Measurements from ENCODE around the genes MGAT5 and R3HDM1.

GRCh38 chr2:131544919-131545368 lies 17.3 kb downstream of the CCDC74A start:
- RRBS: no CpG with 5 or more reads among the region's 12 CpGs

GRCh38 chr2:132037628-132038293 lies 124.0 kb downstream of the ANKRD30BL start:
- RRBS: no CpG with 5 or more reads among the region's 62 CpGs

DNA sequence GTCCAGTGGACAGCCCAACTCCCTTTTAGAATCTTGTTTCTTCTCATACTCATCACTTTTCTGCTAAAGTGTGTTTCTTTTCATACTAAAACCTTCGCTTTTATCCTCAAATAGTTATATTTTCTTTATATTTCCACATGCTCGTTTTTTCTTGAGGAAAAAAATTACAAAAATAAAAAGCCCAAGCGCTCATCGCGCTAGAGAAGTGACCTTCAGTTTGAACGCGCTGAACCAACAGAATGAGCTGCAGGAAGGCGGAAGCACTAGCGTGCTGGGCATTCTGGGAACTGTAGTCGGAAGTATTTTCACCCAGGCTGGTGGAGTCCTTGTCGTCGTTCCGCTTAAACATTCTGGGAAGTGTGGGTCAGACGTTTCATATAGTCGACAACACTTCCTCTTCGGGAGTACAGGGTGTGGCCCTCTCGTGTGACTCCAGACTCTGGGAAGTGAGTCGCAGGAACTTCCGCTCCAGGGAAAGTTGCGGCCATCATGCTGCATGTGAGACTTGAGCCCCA lies 84.3 kb upstream of the GPR39 start:
- RRBS: no CpG with 5 or more reads among the region's 20 CpGs

DNA sequence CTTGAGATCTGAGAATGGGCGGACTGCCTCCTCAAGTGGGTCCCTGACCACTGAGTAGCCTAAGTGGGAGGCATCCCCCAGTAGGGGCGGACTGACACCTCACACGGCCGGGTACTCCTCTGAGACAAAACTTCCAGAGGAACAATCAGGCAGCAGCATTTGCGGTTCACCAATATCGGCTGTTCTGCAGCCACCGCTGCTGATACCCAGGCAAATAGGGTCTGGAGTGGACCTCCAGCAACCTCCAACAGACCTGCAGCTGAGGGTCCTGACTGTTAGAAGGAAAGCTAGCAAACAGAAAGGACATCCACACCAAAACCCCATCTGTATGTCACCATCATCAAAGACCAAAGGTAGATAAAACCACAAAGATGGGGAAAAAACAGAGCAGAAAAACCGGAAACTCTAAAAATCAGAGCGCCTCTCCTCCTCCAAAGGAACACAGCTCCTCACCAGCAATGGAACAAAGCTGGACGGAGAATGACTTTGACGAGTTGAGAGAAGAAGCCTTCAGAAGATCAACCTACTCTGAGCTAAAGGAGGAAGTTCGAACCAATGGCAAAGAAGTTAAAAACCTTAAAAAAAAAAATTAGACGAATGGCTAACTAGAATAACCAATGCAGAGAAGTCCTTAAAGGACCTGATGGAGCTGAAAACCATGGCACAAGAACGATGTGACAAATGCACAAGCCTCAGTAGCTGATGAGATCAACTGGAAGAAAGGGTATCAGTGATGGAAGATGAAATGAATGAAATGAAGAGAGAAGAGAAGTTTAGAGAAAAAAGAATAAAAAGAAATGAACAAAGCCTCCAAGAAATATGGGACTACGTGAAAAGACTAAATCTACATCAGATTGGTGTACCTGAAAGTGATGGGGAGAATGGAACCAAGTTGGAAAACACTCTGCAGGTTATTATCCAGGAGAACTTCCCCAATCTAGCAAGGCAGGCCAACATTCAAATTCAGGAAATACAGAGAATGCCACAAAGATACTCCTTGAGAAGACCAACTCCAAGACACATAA lies 113.2 kb downstream of the GPR39 start:
- RRBS: no CpG with 5 or more reads among the region's 15 CpGs

DNA sequence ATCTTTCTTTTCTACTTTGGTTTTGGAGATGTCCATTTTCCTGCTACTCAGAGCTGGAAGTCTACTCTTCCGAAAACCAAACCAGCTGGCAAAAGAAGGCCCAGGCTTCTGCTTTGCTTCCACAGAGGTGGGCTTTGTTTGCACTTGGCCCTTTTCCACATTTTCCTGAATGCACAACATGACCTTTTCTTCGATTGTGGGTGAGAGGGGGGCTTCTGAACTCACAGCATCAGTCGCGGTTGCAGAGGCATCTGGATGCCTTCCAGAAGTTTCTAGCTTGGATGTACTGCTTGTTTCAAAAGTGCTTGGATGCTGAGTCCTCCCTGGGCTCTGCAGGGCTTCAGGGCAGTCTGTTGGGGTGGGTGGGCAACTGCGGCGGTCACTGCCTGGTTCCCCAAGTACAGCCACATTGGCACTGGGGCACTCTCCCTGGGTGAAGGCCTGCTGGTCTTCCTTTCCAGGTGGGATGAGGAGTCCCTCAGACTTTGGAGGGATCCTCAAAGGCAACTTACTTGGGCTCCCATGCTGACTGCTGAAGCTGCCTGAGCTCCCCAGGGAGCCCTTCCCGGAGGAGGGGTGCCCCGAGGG lies 112.3 kb upstream of the LYPD1 start:
- RRBS: 12% methylated on average over 2 of the region's 8 CpGs

GRCh38 chr2:133361707-133362327 lies 206.4 kb downstream of the NCKAP5 start:
- RRBS: no CpG with 5 or more reads among the region's 4 CpGs

DNA sequence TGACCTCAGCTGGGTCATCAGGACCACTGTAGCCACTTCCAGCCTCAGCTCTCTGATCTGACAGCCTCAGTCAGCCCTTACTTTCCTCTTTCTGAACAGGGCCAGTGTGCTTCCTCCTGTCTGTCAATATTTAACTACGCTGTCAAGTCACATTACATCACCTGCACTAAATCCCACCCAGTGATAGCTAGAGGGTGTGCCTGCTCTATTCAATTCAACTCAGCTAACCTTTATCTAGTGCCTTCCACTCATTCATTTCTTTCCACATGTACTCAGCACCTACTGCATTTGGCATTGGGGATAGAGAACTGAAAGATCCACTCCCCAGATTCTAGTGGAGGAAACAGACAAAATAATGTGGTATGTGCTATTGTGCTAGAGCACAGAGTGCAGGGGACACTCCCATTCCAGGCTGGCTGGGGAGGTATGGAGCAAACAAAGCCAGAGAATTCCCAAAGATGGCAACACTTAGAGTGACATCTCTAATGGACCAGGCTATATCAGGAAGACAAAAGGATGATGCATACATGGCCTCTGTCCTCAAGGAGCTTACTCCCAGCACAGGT lies 146.5 kb downstream of the NCKAP5 start:
- RRBS: no CpG with 5 or more reads among the region's 1 CpG

- RRBS: no CpG with 5 or more reads among the region's 2 CpGs
Measured at GRCh38 chr2:133641311-133642101, 73.2 kb upstream of the NCKAP5 start.

DNA sequence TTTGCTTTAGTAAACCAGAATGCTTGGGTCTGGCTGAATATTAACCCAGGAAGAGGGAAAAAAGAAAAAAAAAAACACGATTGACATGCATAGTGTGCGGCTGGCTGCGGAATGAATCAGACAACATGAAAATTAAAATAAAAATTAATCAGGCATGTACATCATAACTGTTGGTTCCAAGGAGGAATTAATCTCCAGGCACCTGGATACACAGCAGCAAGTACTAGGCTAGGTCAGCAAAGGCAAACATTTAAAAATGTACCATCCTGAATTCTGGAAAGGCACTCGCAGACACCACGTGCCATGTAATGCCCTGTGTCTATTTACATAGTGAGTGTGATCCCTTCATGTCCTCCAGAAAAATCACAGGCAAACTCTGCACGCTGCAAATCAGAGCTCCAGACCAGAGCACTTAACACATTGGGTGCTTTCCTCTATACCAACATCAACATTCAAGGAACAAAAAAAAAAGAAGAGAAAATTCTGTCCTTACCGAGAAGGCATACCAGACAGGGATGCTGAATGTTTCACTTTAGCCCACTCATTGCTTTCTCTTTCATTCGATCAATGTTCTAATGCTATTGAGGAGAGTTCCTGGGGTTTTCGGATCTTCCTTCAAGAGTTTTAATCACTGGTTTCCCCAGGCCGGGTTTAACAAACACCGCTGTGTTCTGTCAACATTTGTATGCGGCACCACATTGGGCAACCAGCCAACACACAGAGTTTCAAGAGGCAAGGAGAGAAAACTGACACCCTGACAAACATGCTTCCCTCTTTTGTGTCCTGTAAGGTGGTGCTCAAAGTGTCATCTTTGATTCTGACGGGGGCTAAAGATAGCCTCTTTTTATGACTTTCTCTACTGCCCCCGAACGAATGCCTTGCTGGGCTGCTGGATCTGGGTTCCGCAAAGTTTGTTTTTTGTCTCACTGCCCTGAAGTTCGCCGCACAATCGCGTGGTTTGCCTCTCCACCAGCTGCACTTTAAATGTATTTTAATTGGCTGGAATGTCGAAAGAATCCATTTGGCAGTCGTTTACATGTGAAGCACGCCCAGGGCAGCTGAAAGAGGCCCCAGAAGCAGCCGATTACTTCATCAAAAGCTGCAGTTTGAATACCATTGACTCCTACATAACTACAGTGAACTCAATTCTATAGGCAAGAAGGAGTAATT lies 106.3 kb upstream of the NCKAP5 start:
- RRBS: no CpG with 5 or more reads among the region's 24 CpGs

- RRBS: no CpG with 5 or more reads among the region's 5 CpGs
Measured at GRCh38 chr2:133780237-133780479, 211.9 kb upstream of the NCKAP5 start.

- RRBS: no CpG with 5 or more reads among the region's 13 CpGs
Measured at GRCh38 chr2:134186393-134187433, 67.2 kb upstream of the MGAT5 start.

GRCh38 chr2:134253205-134254544 lies at the start of gene MGAT5:
MGAT5 (plus strand) TSS chr2:134254072.
- RRBS: no CpG with 5 or more reads among the region's 12 CpGs

GRCh38 chr2:134870215-134870805 lies 31.9 kb downstream of the ACMSD start:
- RRBS: no CpG with 5 or more reads among the region's 5 CpGs

- RRBS: no CpG with 5 or more reads among the region's 6 CpGs
Measured at GRCh38 chr2:134961120-134961976, 42.7 kb downstream of the CCNT2 start.

GRCh38 chr2:135052857-135053609 lies 941 bp downstream of the RAB3GAP1 start:
- RRBS: no CpG with 5 or more reads among the region's 20 CpGs

DNA sequence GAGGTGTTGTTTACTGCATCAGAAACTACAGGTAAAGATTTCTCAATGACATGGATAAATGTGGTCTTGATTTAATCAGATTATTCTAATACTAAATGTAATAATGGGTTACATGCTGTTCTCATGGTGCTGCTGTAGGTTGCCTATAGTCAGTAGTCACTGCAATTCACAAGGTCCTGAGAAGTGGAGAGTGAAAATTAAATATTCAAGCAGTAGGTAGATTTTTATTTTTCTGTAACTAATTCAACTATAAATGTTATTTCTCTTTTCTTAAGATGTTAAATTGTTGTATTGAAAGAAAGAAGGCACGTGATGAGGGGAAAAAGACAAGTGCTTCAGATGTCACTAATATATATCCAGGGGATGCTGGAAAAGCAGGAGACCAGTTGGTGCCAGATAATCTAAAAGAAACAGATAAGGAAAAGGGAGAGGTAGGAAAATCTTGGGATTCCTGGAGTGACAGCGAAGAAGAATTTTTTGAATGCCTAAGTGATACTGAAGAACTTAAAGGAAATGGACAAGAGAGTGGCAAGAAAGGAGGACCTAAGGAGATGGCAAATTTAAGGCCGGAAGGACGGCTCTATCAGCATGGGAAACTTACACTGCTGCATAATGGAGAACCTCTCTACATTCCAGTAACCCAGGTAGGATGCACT lies 83.3 kb downstream of the RAB3GAP1 start:
- RRBS: no CpG with 5 or more reads among the region's 4 CpGs

- RRBS: 1% methylated on average over 31 of the region's 69 CpGs
Measured at GRCh38 chr2:135531344-135532207, at the start of gene R3HDM1. R3HDM1 (plus strand) TSS chr2:135531484.

DNA sequence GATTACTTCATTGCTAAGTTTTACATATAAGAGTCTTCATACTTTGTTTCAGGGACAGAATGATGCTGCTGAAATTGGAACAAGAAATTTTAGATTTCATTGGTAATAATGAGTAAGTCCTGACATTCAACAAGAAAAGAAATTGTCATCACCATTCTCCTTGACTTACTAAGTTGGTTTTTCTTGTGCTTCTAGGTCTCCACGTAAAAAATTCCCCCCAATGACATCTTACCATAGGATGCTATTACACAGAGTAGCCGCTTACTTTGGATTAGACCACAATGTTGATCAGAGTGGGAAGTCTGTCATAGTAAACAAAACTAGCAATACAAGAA lies 100.3 kb downstream of the R3HDM1 start:
- RRBS: no CpG with 5 or more reads among the region's 2 CpGs

GRCh38 chr2:135755099-135755861 lies 13.6 kb downstream of the UBXN4 start:
- RRBS: no CpG with 5 or more reads among the region's 3 CpGs

DNA sequence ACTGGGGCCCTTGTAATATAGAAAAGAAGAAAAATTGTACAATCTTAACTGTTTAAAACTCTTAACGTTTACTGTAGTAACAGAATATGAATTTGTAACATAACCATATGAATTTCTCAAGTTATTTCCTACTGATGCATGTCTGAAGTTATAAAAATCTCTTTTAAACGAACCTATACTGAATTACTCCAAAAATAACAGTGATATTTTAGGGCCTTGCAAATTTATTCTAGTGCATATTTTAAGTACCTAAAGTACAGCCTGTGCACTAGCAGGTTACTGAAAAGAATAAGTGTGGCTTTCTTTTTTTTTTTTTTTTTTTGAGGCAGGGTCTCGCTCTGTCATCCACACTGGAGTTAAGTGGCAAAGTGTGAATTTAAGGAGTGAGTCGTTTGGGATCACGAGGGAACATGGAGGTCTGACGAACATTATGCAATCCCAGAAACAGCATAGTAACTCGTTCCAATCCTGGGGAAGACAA lies 30.7 kb upstream of the MCM6 start:
- RRBS: no CpG with 5 or more reads among the region's 7 CpGs